Endodermal cell (in vitro differentiated cells): ENCODE data around the genes ATP7B and OLFM4.

DNA sequence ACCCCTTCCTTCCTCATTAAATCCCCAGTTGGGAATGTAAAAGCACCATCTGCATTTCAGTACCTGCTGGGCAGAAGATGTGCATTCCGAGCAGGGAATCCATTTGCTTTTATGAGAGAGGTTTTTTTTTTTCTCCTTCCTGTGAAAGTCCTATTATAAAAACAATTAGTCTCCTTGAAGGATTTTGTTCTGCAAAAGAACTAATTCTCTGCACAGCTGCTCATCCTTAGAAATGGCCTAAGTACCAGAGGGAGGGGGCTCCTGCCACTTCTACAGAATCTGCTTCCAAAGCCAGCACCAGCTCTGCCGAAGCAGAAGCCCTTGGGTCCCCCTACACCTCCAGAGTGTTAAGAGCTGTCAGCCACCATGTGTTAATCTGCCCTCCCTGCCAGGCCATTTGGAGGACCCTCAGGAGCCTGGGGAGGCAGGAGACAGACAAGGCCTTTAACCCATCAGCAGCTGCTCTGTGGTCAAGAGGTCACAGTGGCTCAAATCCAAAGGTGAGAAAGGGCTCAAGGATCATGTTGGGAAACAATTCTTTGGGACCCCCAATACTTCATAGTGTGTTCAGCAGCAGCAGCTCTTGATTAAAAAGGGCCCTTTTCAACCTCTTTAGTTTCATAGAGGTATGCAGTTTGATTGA is 36.3 kb upstream of the SERPINE3 start:
- PRO-cap, result no peak

DNA sequence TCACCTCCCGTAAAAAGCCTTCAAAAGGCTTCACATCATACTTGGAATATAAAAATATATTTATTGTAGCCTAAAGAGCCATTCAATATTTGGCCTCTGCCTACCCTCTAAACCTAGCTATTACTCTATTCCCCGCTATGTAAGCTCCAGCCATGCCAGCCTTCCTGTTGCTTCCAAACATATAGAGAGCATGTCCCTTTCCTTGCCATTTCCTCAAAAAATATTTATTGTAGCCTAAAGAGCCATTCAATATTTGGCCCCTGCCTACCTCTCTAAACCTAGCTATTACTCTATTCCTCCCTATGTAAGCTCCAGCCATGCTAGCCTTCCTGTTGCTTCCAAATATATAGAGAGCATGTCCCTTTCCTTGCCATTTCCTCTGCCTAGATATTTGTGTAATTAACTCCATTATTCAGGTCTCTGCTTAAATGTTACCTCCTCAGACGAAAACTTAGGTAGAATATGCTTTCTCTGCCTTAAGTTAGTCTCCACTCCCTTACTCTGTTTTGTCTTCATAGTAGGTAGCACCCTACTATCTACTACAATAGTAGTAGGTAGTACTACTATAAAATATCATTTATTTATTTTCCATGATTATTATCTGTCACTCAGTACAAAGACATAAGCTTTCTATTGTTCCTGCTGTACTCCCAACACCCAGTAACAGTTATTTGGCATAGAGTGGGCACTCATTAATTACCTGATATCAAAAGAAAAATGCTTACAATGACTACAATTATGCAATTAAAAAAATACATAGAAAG is 52.9 kb downstream of the SERPINE3 start:
- PRO-cap, result no peak

- PRO-cap, result no peak
Measured at GRCh38 chr13:51406834-51407511, 45.9 kb downstream of the INTS6 start.

DNA sequence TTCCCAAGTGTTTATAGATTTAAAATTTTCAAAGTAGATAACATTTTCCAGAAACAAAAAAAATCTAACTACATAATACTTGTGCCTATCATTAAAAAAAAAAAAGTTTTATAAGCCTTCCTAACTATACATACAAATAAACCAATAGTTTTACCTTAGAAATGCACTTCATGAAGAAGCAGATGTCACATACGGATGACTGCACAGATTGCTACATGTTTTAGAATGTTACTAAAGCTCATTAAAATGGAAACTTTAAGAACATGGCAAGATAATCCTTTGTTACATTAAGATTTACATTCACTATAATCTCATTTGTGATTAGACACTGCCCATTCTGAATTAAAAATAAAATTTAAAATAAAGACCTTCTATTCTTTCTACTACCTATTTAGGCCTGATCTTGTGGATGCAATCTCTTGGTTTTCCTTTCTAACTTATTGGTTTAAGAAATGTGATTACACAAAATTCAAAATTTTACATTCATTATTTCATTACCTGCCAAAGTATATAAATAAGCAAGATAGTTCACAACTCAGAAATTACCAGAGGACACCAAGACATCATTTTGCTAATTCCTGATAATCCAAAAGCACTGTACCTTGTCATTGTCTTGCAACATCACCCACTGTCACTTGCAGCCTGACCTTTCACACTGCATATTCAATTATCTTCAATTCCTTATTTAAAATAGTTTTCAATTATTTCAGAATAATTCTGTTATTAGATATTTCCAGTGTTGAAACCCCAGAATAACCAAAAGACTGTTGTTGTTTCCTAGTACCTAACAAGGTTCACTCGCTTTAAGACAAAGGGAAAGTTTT is 14.4 kb downstream of the INTS6 start:
- PRO-cap, result no peak

- PRO-cap, result bidirectional peak, plus-strand start at chr13:51451679, minus-strand start at chr13:51451594
Measured at GRCh38 chr13:51451415-51451865, 1.4 kb downstream of the INTS6 start.

DNA sequence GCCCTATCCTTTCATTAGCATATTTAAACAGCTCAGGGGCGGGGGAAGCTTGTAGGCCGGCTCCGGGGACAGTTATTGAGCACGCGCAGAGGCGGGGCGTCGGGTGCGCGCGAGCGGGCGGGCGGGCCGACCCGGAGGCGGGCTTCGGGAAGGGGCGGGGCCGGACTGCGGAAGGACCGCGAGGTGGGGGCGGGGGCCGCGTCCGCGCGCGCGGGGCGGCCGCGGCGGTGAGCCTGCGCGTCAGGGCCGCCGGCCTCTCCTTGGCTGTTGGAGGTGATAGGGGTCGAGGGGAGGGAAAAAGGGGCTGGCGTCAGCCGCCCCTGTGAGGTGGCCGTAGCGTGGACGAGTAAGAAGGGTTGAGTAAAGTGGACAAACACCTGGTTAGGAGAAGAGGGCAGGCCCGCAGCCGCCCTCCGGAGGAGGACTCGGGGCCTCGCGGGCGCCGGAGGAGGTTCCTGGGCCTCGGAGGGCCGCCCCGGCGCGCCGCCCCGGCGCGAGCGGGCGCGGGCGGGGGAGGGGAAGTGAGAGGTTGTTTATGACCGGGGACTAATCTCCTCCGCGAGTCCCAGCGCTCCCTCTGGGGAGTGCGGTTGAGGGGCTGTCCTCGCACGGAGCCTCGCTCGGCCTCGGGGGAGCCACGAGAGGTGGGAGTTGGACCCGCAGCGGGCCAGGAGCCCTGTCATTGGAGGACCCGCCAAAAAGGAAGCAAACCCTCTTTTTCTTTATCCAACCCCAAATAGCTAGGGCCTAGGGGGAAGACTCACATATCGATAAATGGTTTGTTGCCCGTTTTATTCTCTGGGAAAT is 513 bp upstream of the INTS6 start:
- PRO-cap, result bidirectional peak, plus-strand start at position 201 of the sequence, minus-strand start outside the sequence; bidirectional peak, plus-strand start at position 561 of the sequence, minus-strand start at position 426 of the sequence

DNA sequence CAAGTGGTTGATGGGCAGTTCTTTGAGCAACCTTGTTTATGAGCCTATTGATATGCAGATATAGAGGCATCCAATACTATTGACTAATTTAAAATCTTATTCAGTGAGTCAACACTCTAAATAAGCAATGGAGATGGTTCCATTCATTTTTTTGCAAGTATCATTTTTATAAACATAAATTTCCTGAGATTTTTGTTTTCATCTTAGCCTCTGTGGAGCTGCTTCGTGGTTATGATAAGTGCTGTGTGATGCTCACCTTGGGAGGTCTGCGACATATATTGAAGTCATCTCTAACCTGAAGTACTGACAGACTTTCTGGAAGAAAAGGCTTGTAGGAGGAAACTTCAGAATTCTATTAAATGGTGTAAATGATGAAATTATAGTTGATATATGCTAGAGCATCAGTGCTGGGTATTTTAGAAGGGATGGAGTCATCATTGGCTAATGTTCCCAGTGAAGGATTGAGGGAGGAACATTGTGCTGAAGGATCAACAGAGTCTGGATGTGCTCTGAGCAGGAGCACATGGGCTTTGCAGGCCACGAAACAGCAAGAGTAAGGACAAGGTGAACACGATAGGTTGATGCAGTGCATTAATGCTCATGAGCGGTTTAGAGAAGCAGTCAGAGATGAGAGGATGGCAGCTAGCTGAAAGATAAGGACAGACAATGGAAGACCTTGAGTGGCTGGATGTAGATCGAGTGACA is 51.2 kb downstream of the DHRS12 start:
- PRO-cap, result no peak

DNA sequence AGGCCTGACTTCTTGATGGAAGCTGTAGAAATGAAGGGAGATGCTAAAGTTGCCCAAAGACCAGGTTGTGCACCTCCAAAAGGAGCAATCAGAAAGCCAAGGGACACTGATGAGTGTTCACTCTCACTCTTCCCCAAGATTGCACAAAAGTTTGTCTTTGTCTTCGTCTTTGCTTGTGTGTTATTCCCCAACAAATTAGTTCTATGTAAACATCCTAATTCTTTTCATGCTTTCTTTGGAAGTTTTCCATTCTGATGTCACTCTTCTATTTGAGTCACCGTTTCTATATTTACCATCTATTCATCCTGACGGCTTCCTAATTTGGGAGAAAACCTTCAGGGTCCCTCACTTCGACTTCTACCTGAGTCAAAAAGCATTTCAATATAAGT is 3.7 kb upstream of the TMEM272 start:
- PRO-cap, result no peak

DNA sequence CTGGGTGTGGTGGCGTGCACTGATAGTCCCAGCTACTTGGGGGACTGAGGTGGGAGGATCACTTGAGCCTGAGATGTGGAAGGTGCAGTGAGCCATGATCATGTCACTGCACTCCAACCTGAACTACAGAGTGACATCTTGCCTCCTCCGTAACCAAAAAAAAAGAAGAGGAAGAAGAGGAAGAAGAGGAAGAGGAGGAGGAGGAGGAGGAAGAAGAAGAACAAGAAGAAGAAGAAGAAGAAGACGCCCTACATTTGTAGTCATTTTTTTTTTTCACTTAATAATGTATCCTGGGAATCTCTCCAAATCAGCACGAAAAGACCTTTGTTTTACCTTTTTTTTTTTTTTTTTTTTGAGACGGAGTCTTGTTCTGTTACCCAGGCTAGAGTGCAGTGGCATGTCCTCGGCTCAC is 6.2 kb upstream of the TMEM272 start:
- PRO-cap, result no peak

DNA sequence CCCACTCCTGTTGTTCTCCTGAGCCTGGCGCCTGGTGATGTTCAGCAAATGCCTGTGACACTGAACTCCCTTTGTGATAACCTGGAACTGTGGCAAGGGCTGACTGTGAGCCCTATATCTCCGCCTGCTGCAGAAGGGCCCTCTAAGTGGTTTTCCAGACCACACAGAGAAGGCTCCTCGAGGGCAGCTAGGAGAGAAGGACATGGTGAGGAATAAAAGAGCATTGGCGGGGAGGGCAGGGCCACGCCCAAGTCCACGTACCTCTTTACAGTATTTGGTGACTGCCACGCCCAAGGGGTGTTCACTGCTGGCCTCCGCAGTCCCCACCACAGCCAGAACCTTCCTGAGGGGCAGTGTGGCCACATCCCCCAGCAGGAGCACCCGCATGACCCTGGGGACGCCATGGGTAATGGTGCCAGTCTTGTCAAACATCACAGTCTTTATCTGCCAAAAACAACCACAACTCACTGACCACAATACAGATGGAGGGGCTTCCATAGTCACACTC is 67.3 kb downstream of the ATP7B start:
- PRO-cap, result no peak

DNA sequence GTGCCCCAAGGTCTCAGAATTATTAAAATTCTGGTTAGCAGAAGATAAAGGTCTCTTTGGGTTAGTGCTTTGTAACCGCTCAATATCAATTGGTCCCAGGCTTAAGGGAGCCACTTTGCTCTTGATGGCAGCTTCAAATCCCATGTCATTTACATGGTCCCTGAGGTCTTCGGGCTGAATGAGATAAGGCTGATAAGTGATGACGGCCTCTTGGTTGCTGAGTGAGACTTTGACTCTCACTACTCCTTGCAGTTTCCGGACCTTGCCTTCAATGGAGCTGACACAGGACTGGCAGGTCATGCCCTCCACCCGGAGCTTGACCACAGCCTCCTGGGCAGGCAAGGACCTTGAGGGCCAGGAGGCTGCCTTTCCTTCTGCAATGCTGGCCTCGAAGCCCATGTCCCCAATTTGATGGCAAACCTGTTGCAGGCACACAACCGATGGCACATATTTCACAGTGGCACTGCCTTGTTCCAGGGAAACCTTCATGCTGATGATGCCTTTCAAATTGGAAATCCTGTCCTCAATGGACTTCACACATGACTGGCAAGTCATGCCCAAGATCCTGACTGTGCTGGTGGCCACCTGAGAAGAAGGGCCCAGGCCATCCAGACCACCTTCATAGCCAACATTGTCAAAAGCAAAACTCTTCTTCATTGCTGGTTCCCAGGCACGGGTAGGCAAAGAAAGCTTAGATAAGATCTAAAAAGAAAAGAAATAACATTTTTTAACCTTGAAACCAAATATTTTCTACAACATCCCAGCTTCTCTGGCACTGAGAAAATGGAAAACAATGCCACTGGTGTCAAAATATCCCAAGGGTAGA is 36.6 kb downstream of the ATP7B start:
- PRO-cap, result no peak

DNA sequence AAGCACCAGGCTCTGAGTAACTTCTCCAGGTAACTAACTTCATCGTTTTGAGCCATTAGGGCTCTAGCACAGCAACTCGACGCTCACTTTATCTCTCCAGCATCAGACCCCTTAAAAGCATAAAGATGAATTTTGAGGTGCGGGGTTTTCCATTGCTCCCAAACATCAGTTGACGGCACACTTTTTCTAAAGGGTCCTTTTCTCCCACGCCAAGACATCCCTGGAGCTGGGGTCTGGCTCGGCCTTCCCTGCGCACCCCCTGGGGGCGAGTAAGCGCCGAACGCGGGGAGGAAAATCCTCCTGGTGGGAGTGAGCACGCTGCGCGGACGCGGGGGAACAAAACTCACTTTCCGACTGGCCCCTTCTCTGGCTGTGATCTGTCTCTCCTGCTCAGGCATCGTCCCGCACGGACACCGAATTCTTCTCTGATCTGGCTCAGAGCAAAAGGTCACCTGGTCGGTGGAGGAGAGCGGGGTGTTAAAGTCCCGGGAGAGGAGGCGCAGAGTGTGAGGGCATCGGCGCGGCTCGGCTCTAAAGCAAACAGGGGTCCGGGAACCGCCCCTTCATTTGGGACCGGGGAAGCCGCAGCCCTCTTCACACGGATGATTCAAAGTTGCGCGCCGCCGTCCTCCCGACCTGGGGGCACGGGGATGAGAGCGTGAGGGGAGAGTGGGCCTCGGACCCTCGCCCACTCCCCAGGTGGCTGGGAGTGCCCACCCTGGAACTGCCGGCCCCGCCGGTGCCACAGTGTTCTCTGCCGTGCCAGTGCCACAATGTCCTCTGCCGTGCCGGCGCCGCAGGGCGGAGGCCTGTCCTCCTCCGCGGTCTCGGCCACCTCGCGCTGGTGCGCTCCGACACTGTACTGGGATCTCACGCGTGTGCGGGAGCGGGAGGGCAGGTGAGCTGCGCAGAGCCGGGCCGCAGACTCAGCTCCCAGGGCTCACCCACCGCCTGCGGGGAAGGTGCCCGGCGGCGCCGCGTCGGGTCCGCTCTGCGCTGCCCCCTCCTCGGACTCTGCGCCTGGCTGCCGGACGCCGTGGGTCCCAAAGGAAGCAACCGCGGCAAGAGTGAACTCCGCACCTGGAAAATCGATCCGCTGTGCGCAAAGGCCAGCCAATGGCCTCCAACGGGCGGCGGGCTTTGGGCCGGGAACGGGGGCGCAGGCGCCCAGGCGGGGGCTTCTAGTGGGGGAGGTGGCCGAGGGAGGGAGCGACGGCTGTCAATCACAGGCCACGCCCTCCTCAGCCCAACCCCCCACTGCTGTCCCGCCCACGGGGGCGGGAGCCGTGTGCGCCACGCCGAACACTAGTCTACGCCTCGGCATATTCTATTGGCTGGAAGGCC is at the start of gene ATP7B:
Gene ATP7B (minus strand): TSS at position 511 of the 1,344 bp plus-strand sequence.
- PRO-cap, result bidirectional peak, plus-strand start at position 502 of the sequence, minus-strand start at position 427 of the sequence; unidirectional peak, minus-strand start at position 1,016 of the sequence; bidirectional peak, plus-strand start outside the sequence, minus-strand start at position 1,100 of the sequence

DNA sequence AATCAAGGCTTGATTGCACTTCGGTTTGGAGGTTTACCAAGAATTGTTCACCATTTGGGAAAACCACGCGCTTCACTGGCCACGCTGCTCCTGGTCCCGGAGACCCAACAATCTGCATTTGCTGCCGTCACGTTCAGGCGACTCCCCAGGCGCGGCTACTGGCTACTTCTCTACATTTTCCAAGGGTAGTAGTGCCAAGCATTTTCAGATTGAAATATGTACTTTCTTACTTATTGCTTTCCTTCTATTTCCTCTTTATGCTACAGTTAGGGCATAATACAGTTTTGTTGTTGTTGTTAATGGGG is 694 bp downstream of the NEK5 start:
- PRO-cap, result bidirectional peak, plus-strand start outside the sequence, minus-strand start at position 140 of the sequence

GRCh38 chr13:52193329-52193911 is 34.0 kb upstream of the NEK3 start:
- PRO-cap, result no peak

DNA sequence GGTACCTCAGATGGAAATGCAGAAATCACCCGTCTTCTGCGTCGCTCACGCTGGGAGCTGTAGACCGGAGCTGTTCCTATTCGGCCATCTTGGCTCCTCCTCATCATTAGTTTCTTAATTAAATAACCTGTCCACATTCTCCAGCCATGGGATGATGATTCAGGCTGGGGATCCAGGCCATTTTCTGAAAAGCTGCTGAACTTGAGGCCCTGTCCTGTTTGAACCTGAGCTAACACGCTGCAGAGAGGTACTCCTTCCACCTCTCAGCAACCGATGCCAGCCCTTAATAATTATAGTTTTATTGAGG is 116.1 kb upstream of the NEK3 start:
- PRO-cap, result unidirectional peak, minus-strand start at position 108 of the sequence

DNA sequence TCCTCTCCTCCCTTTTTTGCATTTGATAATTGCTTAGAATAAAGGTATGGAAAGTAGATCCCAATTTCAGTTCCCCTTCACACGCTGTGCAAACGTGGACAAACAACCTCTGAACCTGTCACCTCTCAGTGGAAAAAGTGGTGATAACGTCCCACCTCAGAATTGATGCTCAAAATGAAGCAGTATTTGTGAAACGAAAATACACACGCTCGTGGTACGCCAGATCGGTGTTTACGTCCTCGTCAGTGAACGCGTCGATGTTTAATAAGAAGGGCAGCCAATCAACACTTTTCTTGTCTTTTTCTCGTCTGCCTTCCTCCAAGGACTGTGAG is 446 bp upstream of the CKAP2 start:
- PRO-cap, result bidirectional peak, plus-strand start at position 245 of the sequence, minus-strand start at position 235 of the sequence

DNA sequence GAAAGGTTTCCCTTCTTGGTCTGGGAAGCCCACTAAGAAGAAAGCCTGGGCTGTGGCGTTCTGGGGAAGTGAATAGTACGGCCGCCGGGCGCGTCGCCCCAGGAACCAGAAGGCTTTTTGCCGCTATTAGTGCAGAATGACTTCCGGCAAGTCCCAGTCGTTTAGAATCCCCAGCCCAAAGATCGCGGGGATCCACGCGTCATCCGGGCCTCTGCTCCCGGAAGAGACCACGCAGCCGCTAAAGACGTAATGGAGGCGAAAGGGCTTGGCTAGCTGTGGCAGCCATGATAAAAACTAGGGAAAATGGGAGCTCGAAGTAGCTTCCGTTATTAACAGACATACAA is 494 bp upstream of the SUGT1 start:
- PRO-cap, result bidirectional peak, plus-strand start at position 241 of the sequence, minus-strand start at position 139 of the sequence

DNA sequence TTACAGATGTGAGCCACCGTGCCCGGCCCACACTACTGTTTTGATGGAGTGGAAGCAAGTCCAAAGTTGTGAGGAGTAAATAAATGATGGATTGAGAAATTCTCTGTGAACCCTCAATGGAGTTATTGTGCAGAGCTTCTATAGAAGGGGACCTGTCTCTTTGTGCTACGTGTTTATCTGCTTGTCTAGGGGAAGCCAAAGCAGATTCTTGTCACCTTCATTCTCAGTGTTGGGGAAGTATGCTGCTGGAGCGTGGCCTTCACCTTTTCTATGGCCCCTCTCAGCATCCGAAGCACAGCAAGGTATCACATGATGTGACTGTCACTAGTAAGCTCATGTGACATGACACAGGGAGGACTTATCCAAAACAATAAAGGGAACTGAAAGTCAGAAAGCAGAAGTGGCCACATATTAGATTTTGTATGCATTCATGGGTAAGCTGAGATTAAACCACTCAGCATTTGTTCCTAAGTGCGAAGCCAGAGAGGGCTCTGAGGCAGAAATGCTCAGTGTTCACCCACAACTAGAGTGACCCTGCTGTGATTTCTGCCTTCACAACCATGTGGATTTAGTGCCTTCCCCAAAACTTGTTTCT is 72.7 kb upstream of the PCDH8 start:
- PRO-cap, result no peak

GRCh38 chr13:53028419-53029250 is at the start of gene OLFM4:
Gene OLFM4 (plus strand): TSS chr13:53028813.
- PRO-cap, result no peak

DNA sequence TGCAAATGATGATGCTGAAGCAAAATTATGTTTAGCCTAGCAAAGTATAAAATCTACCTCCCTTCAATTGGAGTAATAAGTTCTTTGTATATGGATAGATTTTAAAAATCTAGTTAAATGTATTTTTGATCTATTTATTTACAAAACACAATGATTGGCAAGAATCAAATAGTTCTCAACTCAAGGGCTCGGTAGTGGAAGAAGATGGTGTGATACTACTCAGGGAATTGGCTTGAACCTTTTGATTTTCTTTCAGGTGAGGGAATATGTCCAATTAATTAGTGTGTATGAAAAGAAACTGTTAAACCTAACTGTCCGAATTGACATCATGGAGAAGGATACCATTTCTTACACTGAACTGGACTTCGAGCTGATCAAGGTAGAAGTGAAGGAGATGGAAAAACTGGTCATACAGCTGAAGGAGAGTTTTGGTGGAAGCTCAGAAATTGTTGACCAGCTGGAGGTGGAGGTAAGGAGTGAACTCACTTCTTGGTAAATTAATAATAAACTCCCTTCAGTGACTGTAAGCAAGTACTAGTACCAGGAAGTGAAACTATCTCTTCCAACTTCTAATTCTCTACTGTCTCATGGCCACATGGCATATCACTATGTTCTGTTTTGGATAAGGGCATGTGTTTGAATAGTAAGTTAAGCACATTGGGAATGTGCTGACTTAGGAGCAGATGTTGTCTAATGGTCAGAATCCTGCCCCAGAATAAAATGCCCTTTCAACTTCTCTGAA is 13.2 kb downstream of the OLFM4 start:
- PRO-cap, result no peak